Rectum (tissue), 1 donor: Measurements from ENCODE around the genes RFX2, CLPP and KHSRP.

DNA sequence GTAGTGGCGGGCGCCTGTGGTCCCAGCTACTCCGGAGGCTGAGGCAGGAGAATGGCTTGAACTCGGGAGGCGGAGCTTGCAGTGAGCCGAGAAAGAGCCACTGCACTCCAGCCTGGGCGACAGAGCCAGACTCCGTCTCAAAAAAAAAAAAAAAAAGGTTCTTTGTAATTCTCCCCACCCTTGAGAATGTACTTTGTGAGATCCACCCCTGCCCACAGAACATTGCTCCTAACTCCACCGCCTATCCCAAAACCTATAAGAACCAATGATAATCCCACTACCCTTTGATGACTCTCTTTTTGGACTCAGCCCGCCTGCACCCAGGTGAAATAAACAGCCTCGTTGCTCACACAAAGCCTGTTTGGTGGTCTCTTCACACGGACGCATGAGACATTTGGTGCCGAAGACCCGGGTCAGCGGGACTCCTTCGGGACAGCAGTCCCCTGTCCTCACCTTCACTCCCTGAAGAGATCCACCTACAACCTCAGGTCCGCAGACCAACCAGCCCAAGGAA lies 7.8 kb upstream of the FUT6 start:
- PRO-cap, result no peak

GRCh38 chr19:5850096-5850609 lies 10.7 kb upstream of the FUT6 start:
- PRO-cap, result bidirectional peak, plus-strand start at chr19:5850363, minus-strand start at chr19:5850305

DNA sequence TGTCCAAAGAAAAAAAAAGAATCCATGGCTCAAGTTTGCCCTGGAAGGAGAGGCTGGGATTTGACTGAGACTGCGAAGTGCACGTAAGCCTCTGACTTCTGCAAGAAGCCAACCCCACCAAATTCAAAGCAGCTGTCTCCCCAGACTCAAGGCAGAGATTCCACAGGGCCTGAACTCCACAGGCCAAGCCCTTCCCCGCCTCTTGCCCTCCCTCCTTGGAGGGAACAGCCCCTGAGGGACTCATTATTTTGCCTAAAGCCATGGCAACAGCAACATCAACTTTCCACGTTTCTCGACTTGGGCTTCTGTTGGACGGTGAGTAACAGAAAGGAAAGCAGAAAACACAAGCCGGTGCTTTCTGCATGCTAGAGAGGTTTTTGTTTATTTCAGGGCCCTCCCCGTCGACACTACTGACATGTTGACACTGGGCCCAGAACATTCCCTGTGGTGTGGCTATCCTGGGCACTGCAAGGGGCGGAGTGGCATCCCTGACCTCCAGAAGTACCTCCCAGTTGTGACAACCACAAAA lies 12.6 kb downstream of the CAPS start:
- PRO-cap, result bidirectional peak, plus-strand start at position 322 of the sequence, minus-strand start at position 100 of the sequence

DNA sequence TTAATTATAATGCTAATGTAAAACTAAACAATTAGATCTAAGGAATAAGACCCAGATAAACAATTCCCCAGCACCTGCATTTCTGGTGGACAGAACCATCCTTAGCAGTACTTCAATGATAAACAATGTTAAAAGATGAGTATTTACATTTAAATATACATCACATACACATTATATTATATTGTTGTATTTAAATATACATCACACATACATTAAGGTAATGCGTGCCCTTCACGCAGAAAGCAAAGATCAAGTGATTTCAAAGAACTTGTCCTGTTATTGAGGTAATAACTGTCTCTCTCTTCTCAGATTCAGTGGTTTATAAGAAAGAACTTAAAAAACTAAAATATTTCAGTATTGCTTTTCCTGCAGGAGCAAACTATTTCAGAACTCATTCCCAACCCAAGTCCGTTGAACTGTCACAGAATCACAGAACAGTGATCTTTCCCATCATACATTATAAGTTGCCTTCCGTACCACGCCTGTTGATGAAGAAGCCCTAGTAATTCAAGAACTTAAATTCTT lies 2.5 kb downstream of the RFX2 start:
- PRO-cap, result no peak

GRCh38 chr19:6109626-6110689 lies at the start of gene RFX2:
TSS of gene RFX2 (minus strand) at chr19:6110500.
- PRO-cap, result bidirectional peak, plus-strand start at chr19:6110274, minus-strand start at chr19:6110183; bidirectional peak, plus-strand start at chr19:6110834, minus-strand start at chr19:6110473

- PRO-cap, result no peak
Measured at GRCh38 chr19:6270570-6270845, 9.3 kb downstream of the MLLT1 start.

DNA sequence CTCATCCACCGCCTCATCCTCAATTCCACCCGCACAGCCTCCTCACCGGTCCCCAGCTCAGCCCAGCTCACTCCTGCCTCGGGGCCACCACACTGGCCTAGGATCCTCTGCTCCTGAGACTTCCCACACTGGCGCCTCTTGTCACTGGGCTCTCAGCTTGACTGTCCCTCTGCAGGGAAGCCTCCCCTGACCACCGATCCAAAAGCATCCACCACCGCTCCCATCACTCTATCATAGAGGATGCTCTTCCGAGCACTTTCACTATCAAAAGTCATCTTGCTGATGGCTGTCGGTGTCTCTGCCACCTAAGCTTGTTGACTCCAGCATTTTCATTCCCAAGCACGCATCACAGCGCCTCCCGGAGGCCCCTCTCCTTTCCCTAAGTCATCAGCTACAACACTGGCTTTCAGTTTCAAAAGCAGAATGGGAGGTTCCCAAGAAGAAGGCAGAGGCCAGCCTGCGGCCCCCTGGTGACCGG lies 8.8 kb downstream of the MLLT1 start:
- PRO-cap, result no peak

DNA sequence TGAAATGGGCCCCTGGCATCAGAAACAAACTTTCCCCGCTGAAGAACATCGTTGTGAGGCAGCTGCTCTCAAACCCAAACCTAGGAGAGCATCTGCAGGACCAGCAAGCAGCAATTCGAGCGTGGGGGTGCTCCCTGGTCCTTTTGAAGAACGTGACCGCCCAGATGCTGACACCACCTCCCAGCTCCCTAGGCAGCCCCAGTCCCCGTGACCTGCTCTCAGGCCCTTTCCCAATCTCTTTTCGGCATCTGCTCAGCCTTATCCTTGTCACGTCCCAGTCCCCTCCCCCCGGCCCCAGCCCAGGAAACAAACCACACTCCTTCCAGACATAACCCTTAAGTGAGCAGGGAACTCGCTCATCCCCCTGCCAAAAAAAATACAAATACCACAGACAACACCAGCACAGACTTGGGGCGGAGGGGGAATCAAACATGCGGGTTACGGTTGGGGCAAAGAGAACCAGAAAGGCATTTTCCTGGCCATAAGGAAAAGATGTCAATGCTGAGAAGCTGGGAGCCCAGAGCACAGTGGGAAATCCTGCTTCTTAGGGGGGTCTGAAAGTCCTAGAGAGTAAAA lies 3.3 kb downstream of the MLLT1 start:
- PRO-cap, result unidirectional peak, minus-strand start at position 145 of the sequence

DNA sequence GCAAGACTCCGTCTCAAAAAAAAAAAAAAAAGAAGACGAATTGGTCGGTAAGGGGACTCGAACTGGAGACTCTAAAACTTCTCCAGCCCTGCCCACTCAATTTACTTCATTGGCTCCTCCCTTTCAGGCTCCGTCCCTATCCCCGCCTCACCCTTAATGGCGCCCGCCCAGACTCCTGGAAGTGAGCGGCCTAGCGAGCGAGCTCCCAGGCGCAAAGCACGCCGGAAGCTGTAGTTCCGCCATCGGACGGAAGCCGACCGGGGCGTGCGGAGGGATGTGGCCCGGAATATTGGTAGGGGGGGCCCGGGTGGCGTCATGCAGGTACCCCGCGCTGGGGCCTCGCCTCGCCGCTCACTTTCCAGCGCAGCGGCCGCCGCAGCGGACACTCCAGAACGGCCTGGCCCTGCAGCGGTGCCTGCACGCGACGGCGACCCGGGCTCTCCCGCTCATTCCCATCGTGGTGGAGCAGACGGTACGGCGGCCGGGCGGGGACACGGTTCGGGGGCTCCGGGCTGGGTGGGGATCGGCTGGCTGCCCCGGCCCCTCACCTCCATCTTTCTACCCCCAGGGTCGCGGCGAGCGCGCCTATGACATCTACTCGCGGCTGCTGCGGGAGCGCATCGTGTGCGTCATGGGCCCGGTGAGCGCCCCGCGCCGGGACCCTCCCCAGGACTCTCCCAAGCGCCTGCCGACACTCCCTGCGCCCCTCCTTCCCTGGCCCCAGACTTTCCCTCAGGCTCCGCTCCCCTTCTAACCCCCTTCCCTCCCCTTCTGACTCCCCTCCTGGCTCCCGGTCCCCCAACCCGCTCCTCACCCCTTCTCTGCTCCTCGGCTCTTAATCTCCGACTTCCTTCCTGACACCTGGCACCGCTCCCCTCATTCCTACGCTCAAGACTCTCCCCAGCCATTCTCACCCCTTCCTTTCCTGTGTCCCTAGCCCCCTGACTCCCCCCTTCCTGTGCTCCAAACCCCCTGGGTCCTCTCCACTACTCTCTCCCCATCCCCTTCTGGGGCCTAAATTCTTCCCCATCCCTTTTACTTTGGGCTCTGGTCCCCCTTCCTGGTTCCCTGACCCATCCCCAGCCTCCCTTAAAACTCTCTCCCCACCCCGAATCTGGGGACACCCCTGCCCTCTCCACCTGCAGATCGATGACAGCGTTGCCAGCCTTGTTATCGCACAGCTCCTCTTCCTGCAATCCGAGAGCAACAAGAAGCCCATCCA lies at the start of gene CLPP:
CLPP (plus strand) TSS at position 231 of the 1,222 bp plus-strand sequence.
- PRO-cap, result bidirectional peak, plus-strand start at position 354 of the sequence, minus-strand start at position 152 of the sequence; bidirectional peak, plus-strand start at position 475 of the sequence, minus-strand start at position 459 of the sequence; unidirectional peak, minus-strand start at position 837 of the sequence; unidirectional peak, minus-strand start at position 1,009 of the sequence

- PRO-cap, result no peak
Measured at GRCh38 chr19:6393857-6394242, 886 bp upstream of the GTF2F1 start.

GRCh38 chr19:6424169-6425037 lies at the start of gene KHSRP:
TSS of gene KHSRP (minus strand) at chr19:6424811.
- PRO-cap, result unidirectional peak, minus-strand start at chr19:6424811

GRCh38 chr19:6535790-6536812 lies 5.3 kb downstream of the TNFSF9 start:
- PRO-cap, result unidirectional peak, plus-strand start at chr19:6536401

DNA sequence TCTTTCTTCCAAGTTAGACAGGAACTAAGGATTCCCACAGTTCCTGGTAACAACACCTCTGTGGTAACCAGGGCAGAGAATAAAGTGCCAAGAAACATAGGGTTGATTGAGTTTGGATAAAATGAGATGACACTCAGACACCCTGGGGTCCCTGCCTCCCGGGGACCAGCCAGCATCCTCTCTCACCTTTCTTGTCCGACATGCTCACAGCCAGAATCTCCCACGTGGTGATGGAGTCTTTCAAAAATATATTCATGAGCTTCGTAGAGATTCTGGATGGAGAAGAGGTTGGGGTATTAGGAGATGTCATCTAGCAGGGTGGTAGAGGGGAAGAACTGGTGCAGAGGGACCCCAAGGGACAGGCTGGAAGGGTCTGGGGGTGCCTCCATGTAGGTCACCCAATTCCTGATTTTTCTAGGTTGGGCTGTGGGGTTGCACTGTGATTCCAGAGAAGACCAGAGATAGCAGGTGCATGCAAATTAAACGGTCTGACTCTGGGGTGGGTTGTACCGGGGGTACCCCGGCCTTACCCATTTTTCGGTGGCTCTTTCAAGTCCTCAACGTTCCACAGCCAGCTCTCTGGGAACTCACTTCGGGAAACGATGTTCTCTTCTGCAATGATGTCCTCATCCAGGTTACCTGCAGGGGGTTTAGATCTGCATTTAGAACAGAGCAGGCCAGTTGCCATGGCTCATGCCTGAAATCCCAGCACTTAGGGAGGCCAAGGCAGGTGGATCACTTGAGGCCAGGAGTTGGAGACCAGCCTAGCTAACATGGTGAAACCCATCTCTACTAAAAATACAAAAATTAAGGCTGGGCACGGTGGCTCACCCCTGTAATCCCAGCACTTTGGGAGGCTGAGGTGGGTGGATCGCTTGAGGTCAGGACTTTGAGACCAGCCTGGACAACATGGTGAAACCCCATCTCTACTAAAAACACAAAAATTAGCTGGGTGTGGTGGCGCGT lies 18.2 kb downstream of the C3 start:
- PRO-cap, result no peak

GRCh38 chr19:6716906-6717614 lies 3.4 kb downstream of the C3 start:
- PRO-cap, result no peak

DNA sequence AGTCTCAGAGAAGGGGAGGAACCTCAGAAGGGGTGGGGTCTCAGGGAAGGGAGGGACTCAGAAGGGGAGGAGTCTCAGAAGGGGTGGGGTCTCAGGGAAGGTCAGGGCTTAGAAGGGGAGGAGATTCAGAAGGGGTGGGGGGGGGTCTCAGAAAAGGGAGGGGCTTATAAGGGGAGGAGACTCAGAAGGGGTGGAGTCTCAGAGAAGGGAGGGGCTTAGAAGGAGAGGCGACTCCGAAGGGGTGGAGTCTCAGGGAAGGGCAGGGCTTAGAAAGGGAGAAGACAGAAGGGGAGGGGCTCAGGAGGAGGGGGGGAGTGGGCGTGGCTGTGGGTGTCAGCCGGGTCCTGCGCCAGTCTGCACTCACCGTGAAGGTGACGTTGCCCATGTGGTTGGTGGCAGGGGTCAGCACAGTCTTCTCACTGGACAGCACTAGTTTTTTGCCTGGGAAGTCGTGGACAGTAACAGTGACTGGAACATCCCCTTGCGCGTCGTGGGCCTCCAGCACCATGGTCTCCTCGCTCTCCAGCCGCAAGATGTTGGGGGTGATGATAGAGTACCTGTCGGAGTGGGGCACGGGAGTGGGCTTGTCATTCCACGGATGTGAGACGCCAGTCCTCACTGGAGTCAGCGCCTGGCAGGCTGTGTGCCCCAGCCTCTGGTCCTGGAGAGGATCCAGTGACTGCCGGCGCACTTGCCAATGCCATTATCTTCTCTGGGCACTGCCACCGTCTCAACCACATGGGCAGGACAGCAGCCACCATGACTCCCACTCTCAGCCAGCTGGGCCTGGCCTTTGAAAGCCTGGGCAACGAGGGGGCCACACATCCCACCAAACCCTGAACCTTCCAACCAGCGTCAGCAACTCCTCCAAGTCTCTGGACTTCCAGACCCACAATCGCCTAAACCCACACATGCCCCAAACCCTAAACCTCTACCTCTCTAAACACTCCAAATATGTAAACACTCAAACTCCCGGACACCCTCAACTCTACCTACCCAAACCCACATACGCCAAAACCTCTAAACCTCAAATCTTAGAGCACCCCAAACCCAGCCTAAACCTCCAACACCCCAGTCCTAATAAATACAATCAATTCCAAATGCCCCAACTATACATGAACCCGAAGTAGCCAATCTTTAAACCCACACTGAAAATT lies 1.2 kb downstream of the C3 start:
- PRO-cap, result no peak

DNA sequence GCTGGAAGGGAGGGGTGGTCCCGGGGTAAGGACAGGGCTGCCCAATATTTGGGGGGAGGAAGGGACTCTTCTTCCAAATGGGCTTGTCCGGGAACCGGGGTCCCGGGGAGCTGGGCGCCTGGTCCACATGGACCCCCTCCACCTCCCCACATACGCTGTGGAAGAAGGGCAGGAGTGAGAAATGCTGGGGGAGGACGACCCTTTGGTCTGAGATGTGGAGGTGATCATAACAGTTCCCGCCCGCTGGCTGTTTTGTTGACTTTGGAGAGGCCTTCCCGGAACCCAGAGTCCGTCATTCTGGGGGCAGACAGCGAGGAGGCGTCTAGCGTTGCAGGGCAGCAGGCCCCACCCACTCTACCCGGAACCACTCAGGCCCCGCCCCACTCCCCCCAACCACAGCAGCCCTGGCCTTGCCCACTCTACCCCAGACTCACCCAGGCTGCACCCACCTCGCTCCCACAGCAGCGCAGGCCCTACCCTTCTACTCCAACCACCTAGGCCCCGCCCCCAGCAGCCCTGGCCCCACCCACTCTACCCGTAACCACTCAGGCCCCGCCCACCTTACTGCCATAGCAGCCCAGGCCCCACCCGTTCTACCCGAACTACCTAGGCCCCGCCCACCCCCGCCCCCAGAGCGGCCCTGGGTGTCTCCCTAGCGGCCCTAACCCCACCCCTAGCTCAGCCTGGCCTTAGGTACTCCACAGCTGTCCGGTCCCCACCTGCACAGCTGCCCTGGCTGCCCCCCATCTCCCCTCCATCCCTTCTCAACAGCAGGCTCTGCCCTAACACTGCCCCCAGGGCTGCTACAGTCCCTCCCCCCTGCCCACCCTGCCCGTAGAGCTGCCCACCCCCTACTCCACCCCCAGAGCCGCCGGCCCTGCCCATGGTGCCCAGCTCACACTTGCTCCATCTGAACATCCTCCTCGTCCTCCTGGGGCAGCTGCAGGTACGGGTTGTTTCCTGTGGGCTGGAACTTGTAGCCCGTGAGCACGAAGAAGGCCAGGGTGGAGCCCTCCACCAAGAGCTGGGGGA lies 7.0 kb downstream of the GPR108 start:
- PRO-cap, result bidirectional peak, plus-strand start at position 300 of the sequence, minus-strand start at position 254 of the sequence; bidirectional peak, plus-strand start at position 692 of the sequence, minus-strand start at position 460 of the sequence

- PRO-cap, result bidirectional peak, plus-strand start at chr19:6767206, minus-strand start at chr19:6767058
Measured at GRCh38 chr19:6766870-6767326, 337 bp downstream of the SH2D3A start.

DNA sequence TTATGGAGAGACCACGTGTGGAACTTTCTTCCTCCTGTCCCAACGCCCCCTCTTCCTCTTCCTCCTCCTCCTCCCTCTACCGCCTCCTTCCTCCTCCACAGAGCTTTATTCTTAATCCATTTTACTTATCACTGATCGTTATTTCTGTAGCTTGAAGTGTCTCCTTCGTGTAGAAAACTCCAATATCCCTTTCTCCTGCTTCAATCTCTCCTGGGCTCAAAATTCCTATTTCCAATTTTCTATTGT lies 53.5 kb downstream of the MBD3L2B start:
- PRO-cap, result unidirectional peak, minus-strand start at position 101 of the sequence

GRCh38 chr19:7141456-7142097 lies 72.1 kb downstream of the ZNF557 start:
- PRO-cap, result no peak

GRCh38 chr19:7197078-7197713 lies 97.0 kb downstream of the INSR start:
- PRO-cap, result bidirectional peak, plus-strand start at chr19:7197262, minus-strand start at chr19:7197178; bidirectional peak, plus-strand start at chr19:7197434, minus-strand start at chr19:7197312